Myometrial cell (primary cell): ENCODE measurements around a stretch of chr15.

GRCh38 chr15:69808764-69809363 is 288.9 kb downstream of the TLE3 start:
- RAMPAGE, long total RNA = no peak

DNA sequence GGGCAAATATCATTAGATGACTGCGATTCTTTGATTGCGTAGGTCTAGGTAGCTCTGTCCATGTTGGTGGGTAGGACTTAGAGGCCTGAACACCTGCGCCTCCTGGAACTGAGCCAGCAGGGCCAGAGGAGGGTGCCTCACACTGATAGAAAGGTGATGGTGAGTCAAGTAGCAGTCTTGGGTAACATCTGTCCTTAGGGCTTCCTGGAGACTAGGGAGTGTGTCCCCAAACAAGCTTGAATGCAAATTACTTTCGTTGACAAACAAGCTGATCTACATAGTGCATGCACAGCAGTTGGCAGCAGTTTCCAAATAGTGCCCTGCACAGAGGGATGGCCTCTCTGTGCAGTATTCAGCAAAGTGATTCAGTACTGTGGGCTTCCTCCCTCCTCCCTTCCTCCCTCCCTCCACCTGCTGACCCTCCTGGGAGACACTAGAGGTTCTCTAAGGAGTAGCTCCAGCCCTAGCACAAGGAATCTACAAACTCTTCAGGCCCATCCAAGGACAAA is 61.1 kb downstream of the TLE3 start:
- RAMPAGE, long total RNA = no peak

DNA sequence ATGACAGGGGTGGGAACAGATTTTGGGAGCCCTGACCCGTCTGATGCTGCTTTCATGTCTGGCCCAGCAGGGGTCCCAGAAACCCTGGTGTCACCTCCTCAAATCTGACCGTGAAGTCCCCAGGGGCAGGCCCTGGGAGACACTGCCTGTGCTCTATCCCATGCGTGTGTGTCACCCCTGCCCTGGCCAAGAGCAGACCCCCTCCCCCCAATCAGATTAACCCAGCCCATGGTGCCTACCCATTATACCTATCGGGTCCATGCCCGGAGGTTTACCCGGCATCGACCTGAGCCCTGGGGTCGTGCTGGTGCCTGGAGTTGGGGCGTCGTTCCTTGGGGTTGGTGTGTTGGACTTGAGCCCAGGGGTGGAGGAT is 39.8 kb downstream of the TLE3 start:
- RAMPAGE, long total RNA = no peak

- RAMPAGE, long total RNA = no peak
These were observed 30.4 kb downstream of the TLE3 start for GRCh38 chr15:70067100-70068030.

DNA sequence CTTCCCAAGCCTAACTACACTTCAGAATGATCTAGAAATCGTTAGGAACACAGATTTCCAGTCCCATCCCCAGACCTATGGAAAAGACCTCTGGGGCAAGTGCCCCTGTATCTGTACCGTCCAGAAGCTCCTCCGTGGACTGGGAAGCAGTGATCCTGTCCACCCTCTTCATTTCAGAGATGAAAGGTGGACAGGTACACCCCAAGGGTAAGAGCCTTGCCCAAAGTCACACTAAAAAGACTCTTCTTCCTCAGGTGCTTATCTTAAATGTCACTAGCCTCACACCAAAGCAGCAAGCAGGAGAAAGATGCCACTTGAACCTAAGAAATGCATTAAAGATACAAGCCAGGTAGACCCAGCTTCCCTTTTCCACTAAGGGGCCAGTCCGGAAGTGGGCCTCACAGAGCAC is 24.2 kb downstream of the TLE3 start:
- RAMPAGE, long total RNA = no peak

GRCh38 chr15:70086063-70087272 is 11.2 kb downstream of the TLE3 start:
- RAMPAGE, long total RNA = no peak

- RAMPAGE, long total RNA = no peak
These were observed 56.6 kb upstream of the TLE3 start for GRCh38 chr15:70154313-70154741.

DNA sequence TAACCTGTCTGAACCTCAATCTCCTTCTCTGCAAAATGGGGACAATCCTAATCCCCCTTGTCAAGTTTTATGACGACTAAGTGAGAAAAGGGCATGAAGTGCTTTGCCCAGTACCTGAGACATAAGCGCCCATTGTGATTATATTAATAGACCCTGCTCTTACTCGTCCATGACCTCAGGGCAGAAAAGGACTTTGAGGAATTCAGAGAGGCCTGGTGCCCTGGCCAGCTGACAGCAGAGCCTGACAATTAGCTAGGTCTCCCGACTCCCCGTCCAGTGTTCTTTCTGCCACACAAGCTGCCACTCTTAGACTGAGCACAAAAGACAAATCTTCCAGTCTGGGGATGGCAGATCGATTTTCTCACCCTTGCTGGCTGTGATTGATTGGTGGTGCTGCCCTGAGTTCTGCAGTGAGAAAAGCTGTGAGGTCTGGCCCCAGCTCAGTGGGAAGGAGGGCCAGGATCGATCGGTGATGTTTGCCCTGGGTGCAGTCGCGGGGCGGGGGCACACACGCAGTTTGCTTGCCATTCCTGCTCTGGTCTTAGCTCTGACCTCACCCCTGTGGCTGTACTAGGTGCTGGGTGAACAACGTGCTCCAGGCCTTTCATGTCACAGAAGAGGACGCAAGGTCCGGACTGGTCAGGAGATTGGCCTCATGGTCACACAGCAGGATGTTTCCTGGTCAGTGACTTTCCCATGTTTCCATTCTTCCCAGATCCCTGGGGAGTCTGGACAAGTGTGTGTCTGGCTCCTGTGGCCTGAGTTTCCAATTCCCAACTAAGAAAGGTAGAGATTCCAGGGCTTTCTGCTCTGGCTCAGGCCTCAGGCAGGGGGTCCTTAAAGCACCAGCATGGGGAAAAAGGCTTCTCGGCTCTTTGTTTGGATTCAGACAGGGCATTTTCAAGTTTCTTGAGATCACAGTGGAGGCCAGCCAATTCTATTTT is 67.4 kb upstream of the TLE3 start:
- RAMPAGE, long total RNA = no peak

DNA sequence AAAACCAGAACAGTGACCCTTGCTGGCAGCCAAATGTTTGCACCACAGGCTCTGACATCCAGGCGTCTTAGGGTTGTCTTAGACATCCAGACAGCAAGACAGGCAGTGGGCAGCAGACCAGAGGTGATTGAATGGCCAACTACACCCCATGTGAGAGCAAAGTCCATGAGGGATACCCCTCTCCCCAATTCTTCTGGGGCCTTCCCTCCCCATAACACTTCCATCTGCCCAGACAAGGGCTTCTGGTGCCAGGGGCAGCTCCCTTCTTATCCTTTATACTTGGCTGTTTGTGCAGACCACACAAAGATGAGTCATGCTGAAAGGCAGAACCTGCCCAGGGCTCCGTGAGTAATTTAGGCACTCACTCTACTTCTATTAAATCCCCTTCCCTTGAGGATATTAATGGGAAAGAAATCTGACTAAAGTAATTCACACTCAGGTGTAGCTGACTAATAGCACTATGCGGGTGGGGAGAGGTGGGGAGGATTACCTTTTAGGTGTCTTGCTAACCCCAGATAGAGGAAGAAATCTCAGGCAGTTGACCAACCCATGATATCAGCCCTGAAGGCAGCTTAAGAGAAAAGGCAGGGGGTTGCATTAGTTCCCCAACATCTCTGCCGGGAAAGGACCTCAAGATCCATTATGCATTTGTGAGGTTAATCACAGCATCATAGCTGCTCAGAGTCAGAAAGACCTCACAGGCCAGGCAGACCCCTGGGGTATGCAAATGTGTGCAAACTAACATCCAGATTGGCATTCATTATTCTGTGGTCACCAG is 257.8 kb downstream of the UACA start:
- RAMPAGE, long total RNA = no peak

GRCh38 chr15:70852917-70853715 is 841 bp downstream of the LARP6 start:
- RAMPAGE, long total RNA = no peak

DNA sequence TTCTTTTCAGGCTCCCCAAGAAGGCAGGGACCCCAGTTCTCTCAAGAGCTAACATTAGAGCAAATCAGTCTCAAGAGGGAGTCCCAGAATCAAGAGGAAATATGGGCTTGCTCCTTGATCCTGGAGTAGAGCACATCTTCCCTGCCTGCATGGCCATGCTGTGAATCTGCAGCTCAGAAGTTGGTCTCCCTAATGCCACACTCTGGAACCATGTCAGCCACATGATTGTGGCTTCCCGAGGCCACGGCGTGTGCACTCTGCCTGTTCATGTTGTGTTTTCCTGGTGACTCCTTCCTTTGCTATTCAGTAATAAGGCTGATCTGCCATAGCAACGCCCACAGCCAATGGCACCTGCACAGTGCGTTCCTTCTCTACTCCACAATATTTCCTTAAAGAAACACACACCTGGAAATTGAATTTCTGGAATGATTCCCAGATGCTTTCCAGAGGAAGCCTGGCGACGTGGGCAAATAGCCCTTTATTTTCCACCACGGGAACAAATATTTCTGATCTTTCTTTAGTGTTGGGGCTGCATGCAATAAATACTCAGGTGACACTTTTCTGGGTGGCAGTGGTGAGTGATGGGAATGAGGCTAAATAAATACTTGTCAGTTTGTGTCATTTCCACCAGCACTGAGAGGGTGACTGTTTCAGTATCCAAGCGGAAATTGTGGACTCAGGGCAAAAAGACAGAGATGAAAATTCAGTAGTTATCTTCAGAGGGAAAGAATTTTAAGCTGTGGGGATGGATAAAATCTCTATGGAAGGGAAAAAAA is 21.9 kb upstream of the THSD4 start:
- RAMPAGE, long total RNA = no peak

GRCh38 chr15:71164535-71165689 is 49.6 kb downstream of the THSD4 start:
- RAMPAGE, long total RNA = start-site peak on the minus strand at chr15:71164845-71165031, 11 and 6 reads in 2 replicates; start-site peak on the minus strand at chr15:71165128-71165177, 59 and 59 reads in 2 replicates; start-site peak on the minus strand at chr15:71165507-71165513, 20 and 23 reads in 2 replicates

DNA sequence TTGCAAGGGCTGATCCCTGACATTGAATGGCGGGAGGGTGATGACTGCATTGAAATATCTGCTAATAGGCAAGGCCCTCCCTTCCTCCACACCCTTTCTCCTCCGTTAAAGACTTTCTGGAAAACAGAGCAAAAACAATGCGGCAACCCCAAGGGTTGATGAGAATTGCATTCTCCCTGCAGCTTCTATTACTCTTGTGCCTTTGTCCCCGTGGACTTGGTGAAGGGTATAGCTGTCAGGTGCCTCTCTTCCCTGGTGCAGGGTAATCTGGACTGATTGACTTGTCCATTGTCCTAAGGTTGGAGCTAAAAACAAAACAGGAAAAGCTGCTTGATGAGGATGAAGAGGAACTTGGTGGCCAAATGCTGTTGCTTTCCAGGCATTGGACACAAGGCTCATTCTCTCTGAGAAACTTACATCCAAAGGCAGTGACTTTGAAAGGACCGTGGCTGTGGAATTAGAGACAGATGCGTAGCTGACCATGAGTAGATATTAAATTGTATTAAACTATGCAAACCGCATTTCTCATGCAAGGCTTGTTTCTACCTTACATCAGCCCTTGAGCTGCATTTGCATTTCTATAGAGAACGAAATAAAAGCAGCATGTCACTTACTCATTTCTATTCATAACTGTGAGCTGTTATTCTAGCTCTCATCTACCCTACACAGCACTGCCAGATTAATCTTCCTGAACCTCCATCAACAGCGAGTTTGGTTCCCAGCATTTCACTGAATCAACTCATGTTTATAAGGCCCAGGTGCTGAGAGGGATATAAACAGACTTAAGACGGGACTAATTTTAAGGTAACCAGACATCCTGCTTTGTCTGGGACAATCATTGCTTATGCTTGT is 72.1 kb downstream of the THSD4 start:
- RAMPAGE, long total RNA = no peak

GRCh38 chr15:71278767-71279197 is 163.5 kb downstream of the THSD4 start:
- RAMPAGE, long total RNA = no peak

DNA sequence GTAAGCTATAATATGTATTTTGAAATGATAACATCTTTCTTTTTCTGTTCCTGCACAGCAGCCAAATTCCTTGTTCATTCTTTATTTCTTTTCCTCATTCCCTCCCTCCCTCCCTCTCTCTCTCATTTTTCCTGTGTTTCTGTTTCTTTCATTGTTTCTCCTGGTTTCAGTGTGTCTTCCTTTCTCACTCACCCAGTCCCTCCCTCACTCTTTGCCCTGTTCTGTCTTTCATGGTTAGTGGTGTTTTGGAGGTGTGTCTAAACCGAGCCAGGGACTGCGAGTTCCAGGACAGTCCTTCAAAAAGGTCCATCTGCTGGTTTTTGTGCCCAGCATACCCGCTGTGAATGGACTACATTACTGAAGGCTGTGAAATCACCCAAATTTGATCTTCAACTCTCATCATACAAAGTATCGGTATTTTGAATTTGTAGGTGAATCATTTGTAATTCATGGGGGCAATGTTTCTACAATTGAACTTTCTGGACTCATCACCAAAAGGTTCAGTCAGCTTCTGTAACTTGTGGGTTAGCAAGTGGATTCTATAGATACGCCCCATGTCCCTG is 165.3 kb downstream of the THSD4 start:
- RAMPAGE, long total RNA = no peak

GRCh38 chr15:71374420-71374972 is 259.2 kb downstream of the THSD4 start:
- RAMPAGE, long total RNA = no peak

DNA sequence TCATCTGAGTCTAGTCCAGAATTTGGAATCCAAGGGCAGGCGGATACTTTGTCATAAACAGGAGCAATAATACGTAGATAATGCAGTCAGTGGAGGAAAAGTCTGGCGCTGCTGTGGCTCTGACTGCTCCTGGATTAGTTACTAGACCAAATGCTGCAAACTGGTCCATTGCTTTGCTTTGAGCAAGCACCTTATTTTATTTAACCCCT is 285.1 kb downstream of the THSD4 start:
- RAMPAGE, long total RNA = no peak

GRCh38 chr15:71411732-71412761 is 296.8 kb downstream of the THSD4 start:
- RAMPAGE, long total RNA = no peak

DNA sequence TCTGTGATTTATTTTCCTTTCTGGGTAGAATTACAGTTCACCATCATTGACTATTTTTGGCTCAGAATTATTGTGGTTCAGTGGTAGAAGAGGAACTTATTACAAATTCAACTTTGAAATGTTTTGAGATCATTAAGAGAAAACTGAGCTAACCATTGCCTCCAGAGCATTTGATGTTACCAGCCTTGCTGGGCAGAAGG is 325.1 kb upstream of the NR2E3 start:
- RAMPAGE, long total RNA = no peak

- RAMPAGE, long total RNA = no peak
These were observed 184.3 kb upstream of the NR2E3 start for GRCh38 chr15:71626137-71626445.